ENCODE measurements around a stretch of chr14.

DNA sequence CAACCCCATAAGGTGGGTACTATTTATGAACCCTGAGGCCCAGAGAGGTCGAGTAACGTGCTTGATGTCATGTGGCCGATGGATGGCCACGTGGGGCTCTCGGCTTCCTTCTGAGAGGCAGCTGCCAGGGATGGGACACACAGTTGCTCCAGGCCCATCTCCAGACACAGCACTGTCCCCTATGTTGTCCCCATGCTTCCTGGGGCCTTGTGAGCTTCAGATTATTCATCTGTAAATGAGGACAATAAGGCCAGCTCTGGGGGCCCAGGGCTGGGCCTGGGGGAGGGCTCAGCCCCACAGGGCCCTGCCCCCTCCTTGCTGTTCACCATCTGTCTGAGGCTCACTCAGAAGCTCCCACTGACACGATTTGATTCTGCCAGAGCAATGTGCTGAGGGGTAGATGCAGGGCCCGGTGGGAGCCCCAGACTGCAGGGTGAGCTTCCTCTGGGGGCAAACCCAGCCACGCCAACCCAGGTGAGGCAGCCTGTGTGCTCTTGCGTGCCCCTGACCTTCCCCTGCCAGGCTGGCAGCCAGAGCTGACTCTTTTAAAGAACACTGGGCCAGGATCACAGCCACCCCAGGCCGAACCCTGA lies 115.2 kb downstream of the CALM1 start:
- PRO-cap, result no peak
- RAMPAGE, long total RNA, 4 experiments, result no peak in any of the 4 experiments

DNA sequence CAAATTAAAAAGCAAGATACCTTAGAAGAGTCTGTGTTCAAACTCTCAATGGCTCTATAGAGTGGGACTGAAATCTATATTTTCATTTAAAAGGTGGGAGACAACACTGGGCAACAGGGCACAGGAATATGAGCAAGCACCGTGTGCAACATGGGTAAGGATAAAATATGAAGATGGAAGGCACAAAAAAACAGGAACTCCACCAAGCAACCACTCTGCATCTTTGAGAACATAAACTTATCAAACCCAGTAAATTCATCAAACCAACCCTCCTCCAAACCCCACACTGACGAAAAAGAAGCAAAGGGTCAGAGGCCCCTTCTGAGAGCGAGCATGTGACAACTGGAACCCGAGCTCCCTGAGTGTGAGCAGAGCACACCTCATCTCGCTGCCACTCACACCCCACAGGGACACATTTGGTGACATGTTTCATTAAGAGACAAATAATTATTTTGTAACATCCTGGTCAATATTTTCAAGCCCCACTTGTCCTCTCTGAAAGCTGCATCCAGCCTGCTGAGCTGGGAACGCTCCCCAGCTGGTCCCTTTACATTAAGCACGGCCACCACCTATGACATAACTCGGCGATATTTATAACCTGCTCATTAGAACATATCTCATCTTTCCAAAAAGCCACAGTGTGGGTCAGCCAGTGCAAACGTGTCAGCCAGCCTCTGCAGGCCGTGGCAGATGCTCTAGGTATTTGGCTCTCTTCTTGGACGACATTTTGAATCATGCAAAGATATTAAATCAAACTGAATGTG lies 120.2 kb downstream of the TTC7B start:
- PRO-cap, result no peak
- RAMPAGE, long total RNA, 4 experiments, result no peak in any of the 4 experiments

DNA sequence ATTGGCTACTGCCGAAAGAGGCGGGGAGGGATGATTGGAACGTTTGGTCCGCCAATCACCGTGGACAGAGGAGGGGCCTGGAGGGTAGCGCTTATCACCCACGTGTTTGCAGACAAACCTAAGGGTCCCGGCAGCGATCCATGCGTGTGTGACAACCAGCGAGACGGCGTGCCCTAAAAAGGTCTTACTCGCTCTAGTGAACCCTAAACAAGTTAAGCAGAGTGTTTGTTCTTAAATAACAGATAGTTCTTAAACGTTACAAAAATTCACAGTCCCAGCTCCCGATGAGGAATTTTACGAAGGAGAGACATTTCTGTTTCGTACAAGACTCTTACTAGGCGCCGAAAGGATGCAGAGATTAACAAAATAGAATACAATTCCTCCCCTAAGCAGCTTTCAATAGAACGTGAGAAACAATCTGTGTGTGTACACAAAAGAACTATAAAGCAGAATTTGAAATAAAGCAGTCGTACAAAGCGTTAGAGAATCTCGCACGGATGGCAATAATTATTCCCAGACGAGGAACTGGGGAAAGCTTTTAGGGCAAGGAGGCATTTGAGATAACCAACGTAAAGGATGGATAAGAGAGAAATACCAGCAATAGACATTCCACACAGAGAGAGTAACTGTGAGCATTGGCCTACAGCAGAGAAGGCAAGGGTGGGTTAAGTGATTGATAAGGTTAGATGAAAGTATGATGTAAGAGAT lies 753 bp upstream of the RPS6KA5 start:
- PRO-cap, result unidirectional peak, plus-strand start at position 121 of the sequence
- RAMPAGE, long total RNA, 4 experiments, result no peak in any of the 4 experiments

GRCh38 chr14:91113404-91113925 lies 408 bp upstream of the DGLUCY start:
- PRO-cap, result no peak
- RAMPAGE, long total RNA, 4 experiments, result no peak in any of the 4 experiments

GRCh38 chr14:91143611-91144399 lies 29.9 kb downstream of the DGLUCY start:
- PRO-cap, result no peak
- RAMPAGE, long total RNA, 4 experiments, result no peak in any of the 4 experiments

- PRO-cap, result no peak
- RAMPAGE, long total RNA, 4 experiments, result no peak in any of the 4 experiments
Observed at GRCh38 chr14:91220545-91221498, 23.7 kb downstream of the GPR68 start.

- PRO-cap, result no peak
- RAMPAGE, long total RNA, 4 experiments, result no peak in any of the 4 experiments
Observed at GRCh38 chr14:91243456-91244085, 933 bp downstream of the GPR68 start.

- PRO-cap, result no peak
- RAMPAGE, long total RNA, 4 experiments, result no peak in any of the 4 experiments
Observed at GRCh38 chr14:91245871-91246641, 1.6 kb upstream of the GPR68 start.

- PRO-cap, result no peak
- RAMPAGE, long total RNA, 4 experiments, result no peak in any of the 4 experiments
Observed at GRCh38 chr14:91253827-91254613, 9.5 kb upstream of the GPR68 start.

DNA sequence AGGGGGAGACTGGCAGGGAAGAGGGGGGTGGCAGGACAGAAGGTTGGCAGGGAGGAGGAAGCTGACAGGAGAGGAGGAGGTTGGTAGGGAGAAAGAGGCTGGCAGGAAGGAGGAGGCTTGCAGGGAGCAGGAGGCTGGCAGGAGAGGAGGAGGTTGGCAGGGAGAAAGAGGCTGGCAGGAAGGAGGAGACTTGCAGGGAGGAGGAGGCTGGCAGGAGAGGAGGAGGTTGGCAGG lies 63.5 kb upstream of the PPP4R3A start:
- PRO-cap, result no peak
- RAMPAGE, long total RNA, 4 experiments, result no peak in any of the 4 experiments

GRCh38 chr14:91573900-91575011 lies 64.1 kb upstream of the PPP4R3A start:
- PRO-cap, result no peak
- RAMPAGE, long total RNA, 4 experiments, result no peak in any of the 4 experiments

GRCh38 chr14:91750687-91751433 lies 19.0 kb upstream of the CATSPERB start:
- PRO-cap, result no peak
- RAMPAGE, long total RNA, 4 experiments, result no peak in any of the 4 experiments

- PRO-cap, result no peak
- RAMPAGE, long total RNA, 4 experiments, result no peak in any of the 4 experiments
Observed at GRCh38 chr14:91830694-91831321, 36.5 kb downstream of the TC2N start.

DNA sequence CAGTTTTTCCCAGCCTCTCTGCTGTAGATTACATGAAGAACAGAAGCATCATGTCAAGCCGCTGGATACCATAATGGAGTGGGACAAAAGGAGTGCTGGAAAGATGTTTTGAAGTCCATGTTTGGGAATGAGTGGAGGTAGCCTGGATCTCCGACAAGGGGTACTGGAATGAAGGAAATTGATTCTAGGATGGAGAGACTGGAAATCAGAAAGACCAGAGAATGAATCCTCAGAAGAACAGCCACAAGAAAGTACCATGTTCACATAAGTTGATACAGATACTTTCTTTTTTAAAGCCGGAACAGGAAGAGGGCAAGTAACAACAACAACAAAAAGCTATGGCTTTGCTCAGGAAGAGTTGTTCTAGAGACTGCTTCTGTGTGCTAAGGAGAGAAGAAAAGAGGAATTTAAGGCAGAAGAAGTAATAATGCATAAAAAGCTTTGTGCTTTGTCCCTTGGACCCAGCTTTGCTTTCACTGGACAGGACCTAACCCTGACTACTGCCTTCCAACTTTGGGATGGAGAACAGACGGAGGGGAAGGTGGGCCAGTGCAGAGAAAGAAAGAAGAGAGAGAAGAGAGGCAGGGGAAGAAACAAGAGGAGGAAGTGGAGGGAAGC lies 6.2 kb downstream of the TC2N start:
- PRO-cap, result no peak
- RAMPAGE, long total RNA, 4 experiments, result no peak in any of the 4 experiments

DNA sequence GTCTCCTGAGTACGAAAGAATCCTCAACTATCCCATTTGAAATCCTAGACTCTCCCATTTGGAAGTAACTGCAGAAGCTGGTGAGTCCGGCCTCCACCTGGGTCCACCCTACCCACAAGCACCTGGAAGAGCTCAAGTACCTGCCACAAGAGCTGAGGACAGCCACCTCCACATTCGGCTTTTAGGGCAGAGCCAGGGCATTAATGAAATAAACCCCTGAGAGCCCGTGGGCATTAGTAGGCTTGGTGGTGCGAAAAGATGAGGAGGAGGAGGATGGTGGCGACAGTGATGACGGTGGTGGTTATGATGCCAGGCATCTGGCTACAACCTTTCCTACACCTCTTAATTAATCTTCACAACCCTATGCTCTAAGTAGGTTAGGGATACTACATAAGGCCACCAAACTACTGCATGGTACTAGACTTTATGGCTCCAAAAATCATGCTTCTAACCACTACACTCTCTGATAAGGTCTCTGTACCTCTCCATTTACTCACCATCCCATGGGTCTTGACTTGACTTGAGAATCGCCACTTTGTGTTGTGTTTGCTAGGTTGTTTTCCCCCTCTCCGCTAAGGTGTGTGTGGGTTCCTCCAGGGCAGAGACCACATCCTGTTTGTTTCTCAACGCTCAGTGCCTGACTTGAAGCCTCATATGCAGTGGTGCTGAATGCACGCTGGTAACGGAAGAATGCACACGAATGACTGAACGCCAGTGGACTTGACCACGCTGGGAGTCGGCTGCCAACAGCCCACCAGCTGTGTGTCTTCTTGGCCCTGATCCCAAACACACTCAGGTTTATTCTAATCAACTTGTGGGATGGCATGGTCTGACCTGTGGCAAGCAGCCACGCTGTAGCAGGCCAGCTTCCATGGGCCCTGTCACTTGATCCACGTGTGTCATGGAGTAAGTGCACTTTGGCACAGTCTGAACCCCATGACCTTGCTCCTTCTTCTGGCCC lies 5.9 kb upstream of the TC2N start:
- PRO-cap, result no peak
- RAMPAGE, long total RNA, 4 experiments, result no peak in any of the 4 experiments

DNA sequence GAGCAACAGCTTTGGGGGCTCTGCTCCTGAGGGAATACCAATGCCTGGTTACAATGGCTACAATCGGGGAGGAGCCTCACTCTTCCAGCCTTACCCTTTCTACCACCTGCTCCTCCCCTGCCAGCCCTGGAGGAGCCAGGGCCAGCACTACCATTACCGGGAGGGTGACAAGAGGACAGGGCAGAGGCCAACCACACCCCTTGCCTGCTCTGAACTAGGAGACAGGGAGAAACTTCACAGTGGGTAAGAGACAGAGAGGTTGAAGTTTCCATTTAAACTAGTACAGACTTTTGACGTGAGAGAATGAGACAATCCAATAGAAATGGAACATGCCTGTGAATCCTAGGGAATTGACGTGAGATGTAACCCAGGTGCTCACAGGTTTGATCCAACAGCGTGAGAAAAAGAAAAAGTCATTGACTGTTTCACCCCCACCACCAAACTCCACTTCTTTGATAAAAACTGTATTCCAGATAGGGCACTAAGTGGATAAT lies 8.3 kb upstream of the TC2N start:
- PRO-cap, result no peak
- RAMPAGE, long total RNA, 4 experiments, result no peak in any of the 4 experiments

GRCh38 chr14:91883454-91883945 lies 16.2 kb upstream of the TC2N start:
- PRO-cap, result no peak
- RAMPAGE, long total RNA, 4 experiments, result no peak in any of the 4 experiments

- PRO-cap, result no peak
- RAMPAGE, long total RNA, 4 experiments, result no peak in any of the 4 experiments
Observed at GRCh38 chr14:91889200-91890219, 22.2 kb upstream of the TC2N start.

- PRO-cap, result no peak
- RAMPAGE, long total RNA, 4 experiments, result no peak in any of the 4 experiments
Observed at GRCh38 chr14:91989697-91990022, 42.2 kb upstream of the FBLN5 start.

DNA sequence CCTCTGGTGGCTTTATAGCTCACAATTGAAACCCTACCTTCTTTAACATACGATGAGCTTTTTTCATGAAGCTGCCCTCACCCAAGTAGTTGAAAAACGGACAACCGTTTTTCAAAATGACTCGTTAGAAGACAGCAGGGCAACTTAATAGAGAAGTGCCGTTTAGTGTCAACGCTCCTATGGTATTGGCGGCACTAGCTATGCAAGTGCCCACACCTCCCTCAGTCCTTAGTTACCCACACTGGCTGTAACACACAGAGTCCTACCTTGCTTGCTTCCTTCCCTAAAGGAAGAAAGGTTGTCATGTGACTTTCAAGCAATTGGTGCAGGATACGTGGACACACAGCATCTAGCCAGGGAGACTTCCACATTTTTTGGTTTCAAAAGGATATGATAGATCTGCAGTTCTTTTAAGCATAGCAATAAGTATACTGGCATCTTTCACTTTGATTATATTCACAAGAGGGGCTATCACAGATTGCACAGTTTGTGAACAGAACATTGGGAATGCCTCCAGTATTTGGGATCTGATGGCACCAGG lies 825 bp upstream of the TRIP11 start:
- PRO-cap, result no peak
- RAMPAGE, long total RNA, 4 experiments, result no peak in any of the 4 experiments